Ascending aorta (tissue), 1 donor: Measurements from ENCODE around the gene ZMAT5.

DNA sequence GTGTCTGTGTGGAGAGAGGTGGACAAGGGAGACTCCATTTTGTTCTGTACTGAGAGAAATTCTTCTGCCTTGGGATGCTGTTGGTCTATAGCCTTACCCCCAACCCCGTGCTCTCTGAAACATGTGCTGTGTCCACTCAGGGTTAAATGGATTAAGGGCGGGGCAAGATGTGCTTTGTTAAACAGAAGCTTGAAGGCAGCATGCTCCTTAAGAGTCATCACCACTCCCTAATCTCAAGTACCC lies 794 bp downstream of the THOC5 start:
- PRO-cap = no peak

DNA sequence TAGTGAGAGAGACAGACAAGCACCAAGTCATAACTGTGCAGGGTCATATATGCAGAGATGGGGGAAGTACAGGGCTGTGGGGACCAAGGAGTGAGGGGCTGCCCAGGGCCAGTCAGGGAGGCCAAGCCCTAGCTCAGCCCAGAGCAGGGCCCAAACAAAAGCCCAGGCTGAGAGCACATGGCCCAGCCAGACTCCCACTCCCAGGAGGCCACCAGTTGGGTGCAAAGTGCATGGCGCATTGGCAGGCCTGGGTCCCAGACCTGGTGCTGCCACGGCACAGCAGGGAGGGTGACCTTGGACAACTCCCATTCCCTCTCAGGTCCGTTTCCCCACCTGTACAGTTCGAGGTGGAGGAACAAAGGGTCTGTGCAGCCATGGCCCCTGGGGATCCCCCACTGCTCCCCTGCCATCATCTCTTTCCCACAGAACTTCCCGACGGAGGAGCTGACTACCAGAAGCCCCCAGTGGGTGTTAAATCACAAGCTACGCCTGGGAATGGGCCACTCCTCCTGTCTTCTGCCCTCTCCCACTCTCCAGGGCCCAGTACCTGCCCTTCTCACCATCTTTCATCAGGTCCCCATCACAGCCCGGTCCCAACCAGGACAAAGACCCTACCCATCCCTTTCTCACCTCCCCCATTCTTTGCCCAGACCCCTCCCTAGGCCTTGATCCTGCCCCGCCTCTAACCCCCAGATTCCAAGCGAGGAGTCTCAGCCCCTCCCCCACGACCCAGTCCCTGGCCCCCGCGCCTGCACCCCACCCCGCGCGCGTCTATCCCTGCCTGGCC lies 532 bp downstream of the NIPSNAP1 start:
- PRO-cap = no peak

GRCh38 chr22:29673274-29673473 lies 46.6 kb upstream of the CABP7 start:
- PRO-cap = no peak

- PRO-cap = no peak
Measured at GRCh38 chr22:29690642-29691025, 29.2 kb upstream of the CABP7 start.

- PRO-cap = no peak
Measured at GRCh38 chr22:29750702-29751040, 16.1 kb downstream of the ZMAT5 start.

DNA sequence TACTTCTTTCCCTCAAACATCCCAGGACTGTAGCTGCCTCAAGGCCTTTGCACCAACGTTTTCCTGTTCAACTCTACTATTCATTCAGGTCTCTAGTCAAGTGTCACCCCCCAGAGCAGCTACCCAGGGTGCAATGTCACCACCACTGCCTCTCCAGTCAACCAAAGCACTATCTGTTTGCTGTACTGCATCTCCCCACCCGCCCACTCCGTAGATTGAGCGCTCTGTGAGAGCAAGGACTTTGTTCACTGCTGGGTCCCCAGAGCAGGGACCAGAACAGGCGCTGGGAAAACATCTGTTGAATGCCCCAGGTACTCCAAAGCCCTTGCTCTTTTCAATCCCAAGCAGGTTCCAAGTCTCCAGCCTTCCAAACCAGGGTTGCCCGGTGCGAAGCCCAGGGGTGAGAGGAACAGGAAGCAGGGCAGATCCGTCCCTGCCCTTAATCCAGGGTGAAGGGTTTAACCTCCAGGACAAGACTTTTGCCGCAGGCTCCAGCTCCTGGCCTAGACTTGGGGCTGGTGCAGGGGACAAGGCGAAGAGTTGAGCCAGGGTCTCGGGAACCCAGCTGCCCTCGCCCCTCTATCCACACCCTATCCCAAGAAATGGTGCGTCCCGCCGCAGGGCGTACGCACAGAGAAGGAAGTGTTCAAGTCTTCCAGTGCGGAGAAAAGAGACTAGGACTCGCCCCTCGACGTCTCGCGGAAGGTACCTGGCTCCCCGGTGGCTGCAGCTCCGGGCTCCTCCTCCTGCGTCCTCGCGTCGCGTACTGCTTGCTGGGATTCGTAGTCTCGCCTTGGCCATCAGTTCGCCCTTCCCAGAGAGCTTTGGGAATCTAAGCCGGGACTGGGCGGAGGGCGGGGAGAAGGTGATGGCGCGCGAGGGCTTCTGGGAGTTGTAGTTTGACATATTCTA lies at the start of gene ZMAT5:
Gene ZMAT5, minus strand, starts transcription at position 768 of the 912 bp plus-strand sequence.
- PRO-cap = unidirectional peak, minus-strand start at position 768 of the sequence; bidirectional peak, plus-strand start outside the sequence, minus-strand start at position 799 of the sequence

DNA sequence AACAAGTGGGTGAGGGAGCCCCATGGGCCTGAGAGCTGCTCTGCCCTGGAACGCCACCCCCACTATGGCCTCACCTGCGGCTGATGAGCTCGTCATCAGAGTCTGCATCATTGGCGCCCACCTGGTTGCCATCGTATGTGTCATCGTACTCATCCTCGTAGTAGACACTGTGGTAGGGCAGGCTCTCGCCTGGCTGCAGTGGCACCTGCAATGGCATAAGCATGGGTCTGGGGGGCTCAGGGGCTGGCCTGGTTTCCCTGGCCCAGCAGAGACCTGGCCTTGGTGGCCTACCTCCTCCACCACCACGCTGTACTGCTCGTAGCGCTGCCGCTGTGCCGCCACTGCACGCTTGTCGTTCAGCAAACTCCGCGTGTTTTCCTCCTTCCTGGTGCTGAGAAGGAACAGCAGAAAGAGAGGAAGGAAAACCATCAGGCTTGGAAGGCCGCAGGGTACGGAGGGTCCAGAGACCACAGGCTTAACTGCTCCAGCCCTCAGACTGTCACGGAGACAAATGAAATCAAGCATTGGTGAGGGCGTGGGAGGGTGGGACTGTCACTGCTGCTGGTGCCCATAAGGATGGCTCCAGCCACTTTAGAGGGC lies 26.2 kb downstream of the UQCR10 start:
- PRO-cap = no peak

- PRO-cap = no peak
Measured at GRCh38 chr22:29872987-29873504, 9.9 kb upstream of the MTMR3 start.

- PRO-cap = no peak
Measured at GRCh38 chr22:29907603-29908299, 24.8 kb downstream of the MTMR3 start.

GRCh38 chr22:29945397-29945947 lies 62.5 kb downstream of the MTMR3 start:
- PRO-cap = no peak

DNA sequence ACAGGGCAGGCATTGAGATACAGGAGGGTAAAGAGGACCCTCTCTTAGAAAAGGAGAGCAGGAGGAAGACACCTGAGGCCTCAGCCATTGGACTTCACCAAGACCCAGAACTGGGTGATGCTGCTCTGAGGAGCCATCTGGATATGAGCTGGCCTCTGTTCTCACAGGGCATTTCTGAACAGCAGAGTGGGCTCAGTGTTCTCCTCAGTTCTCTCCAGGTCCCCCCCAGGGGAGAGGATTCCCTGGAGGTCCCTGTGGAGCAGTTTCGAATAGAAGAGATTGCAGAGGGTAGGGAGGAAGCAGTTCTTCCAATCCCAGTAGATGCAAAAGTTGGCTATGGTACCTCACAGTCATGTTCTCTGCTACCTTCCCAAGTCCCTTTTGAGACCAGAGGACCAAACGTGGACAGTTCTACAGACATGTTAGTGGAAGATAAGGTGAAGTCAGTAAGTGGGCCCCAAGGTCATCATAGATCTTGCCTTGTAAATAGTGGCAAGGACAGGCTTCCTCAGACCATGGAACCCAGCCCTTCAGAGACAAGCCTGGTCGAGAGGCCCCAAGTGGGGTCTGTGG lies 60.4 kb upstream of the HORMAD2 start:
- PRO-cap = no peak

DNA sequence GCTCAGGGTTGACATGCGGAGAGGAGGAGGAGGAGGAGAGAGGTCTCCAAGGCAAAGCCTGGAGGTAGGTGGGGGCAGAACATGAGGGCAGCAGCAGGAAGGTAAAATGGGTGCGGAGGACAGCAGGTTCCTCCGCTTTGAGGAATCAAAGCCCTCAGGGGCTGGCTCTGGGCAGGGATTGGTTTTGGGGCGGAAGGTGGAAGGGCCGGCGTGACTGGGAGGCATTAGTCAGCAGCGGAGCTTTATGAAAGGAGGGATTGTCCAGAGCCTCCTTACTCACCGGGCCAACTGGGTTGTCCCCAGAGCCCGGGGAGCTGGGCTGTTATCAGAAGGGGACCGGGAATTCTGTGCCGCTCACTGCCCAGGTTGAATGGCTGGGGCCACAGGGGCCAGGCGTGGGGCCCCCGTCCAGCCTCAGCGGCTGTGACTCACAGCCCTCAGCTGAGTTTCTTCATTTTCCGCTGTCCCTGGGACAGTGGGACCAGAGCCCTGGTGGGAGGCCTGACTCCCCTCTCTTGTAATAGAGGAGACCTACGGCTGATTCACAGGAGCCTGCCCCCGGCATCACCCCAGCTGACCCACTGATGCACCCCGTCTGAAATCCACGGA lies 36.2 kb downstream of the LIF start:
- PRO-cap = no peak

- PRO-cap = no peak
Measured at GRCh38 chr22:30231038-30231438, 15.5 kb downstream of the LIF start.

- PRO-cap = no peak
Measured at GRCh38 chr22:30325643-30326115, 1.1 kb downstream of the TBC1D10A start.

DNA sequence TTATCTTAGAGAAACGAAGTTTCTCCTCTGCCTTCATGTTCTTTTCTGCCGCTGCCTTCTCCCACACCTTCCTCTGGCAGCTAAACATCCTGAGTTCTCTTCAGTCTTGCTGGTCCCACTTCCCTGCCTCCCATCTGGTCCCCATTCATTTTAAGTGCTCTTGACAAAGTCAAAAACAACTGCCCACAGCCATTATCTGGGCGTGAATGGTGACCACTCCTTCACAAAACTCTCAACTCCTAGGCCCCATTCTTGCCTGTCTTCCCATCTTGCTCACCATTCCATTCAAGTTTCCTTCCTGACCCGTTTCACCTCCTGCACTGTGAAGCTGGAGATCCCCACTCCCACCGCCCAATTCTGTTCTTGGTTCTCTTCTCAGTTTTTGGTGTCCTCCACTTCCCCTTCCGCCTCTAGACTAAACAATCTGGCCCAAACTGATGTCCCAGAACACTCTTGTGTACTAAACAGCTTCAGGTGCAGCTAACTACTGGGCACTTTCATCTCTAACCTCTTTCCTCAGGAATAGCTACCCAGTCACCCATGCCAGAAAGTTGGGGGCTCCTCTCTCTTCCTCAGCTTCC lies 2.4 kb downstream of the SF3A1 start:
- PRO-cap = no peak

GRCh38 chr22:30391147-30392169 lies 4.2 kb upstream of the RNF215 start:
- PRO-cap = no peak

DNA sequence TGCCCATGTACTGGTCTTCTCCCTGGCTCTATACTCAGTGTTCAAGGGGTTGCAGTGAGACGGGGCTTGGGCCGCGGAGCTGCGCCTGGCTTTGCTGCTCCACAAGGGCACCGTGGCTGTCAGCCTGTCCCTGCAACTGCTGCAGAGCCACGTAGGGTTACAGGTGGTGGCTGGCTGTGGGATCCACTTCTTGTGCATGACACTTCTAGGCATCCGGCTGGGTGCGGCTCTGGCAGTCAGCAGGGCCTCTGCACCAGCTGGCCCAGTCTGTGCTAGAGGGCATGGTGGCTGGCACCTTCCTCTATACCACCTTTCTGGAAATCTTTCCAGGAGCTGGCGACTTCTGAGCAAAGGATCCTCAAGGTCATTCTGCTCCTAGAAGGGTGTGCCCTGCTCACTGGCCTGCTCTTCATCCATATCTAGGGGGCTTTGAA lies 14.3 kb downstream of the MTFP1 start:
- PRO-cap = no peak

DNA sequence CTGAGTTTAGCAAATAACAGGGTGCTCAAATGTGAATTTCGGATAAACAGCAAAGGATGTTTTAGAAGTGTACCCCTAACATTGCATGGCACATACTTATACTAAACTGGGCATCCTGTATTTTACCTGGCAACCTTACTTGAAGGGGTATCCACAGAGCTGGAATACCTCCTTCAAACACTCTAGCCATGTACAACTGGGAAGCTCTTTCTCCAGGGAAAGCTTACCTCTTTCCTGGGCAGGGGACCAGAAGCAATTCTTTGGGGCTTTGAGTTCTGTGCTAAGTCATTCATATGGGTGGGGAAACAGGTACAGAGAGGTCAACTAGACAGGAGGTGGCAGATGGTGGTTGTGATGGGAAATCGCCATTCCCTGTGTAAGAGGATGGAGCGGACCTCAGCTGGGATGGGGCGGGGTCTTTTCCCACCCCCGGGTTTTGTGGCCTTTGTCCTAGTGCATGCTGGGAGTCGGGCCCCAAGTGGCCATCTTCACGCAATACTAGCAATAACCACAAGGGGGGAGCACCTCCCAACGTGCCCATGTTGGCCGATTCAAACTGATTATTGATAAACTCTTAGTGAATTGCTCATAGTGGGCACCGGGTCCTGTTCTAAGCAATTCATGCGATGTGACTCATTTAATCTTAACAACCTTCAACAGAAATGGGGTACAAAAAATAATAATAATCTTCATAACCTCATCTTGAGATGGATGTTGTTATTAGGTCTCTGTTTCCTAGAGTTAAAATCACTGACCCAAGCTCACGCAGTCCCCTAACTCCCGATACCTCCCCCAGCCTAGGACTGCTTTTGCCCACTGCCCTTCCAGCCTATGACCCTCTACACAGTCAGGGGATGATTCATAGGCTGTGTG lies 19.5 kb downstream of the MTFP1 start:
- PRO-cap = no peak

DNA sequence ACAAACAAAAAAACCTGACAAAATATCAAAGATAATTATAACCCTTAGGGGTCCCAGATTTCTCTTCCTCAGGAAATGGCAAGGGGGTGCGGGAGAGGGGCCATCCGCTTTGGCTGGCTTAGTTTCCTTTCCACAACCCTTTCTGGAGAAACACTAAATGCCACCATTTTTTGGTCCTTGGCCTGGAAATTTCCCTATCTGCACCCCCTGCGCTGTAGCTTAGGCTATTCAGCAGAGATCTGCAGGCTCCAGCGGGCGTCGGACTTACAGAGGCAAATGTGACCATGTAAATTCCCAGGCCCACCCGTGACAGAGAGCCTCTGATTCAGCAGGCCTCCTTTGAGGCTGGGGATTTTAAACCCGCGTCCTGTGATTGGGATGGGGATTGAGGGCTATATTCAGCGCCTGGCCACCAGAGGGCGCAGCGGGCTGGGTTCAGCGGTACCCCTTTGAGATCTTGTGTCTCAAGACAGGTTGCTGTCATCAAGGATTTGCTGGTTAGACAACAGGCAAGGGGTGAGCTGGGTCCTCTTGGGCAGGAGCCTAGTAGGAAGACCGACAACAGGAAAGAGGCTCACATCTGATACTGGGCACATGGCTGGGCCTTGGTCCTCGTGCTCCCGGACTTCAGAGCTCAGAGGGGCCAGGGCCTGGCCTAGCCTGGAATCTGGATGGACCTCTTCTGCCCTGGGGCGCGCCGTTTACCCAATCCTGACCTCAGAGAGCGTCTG lies 1.2 kb upstream of the SLC35E4 start:
- PRO-cap = no peak

- PRO-cap = bidirectional peak, plus-strand start at chr22:30635036, minus-strand start at chr22:30634982
Measured at GRCh38 chr22:30634904-30635250, 704 bp upstream of the SLC35E4 start.